Anterior vena cava (tissue), 1 donor: ENCODE measurements around a stretch of chr2.

- PRO-cap, result no peak
Observed at GRCh38 chr2:172463108-172463599, 35.8 kb downstream of the ITGA6 start.

DNA sequence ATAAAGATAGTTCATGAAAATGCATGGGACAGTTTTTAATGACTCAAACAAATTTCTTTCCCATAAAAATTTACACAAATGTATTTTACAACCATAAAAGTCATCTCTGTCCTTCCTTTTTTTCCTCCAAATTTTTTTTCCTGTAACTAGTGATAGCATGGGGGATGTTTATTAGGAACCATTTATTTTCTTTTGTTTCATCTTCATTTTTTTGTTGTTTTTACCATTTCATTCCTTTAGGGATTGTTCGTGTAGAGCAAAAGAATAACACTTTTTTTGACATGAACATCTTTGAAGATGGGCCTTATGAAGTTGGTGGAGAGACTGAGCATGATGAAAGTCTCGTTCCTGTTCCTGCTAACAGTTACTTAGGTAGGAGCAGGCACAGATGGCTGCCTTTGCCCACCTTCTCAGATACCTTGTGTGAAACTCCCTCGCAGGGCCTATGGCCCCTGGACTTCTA is 43.4 kb downstream of the ITGA6 start:
- PRO-cap, result no peak

DNA sequence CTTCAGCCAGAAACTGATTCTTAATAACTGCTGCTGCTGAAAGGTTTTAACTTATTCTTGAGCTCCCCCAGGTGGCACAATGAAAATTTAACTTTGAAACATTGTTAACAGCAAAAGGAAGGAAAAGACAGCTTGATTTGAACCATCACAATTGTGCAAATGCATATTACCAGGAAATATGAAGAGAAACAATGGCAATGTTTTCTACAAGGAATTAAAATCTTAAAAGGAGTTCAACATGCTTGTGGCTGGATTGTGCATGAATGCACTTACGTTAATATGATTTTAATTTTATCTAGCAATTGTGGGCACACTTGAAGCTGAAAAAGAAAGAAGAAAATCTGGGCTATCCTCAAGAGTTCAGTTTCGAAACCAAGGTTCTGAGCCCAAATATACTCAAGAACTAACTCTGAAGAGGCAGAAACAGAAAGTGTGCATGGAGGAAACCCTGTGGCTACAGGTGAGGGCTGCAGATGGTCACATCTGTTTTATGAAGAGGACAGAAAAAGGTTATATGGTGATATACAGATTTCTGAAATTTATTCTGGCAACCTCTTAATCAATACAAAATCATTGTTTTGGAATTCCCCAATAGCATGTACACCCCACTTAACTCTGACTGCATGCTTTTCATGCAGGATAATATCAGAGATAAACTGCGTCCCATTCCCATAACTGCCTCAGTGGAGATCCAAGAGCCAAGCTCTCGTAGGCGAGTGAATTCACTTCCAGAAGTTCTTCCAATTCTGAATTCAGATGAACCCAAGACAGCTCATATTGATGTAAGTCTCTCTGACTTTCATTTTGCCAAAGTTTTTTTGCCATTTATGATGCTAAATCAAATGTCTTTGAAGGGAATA is 57.3 kb downstream of the ITGA6 start:
- PRO-cap, result no peak

DNA sequence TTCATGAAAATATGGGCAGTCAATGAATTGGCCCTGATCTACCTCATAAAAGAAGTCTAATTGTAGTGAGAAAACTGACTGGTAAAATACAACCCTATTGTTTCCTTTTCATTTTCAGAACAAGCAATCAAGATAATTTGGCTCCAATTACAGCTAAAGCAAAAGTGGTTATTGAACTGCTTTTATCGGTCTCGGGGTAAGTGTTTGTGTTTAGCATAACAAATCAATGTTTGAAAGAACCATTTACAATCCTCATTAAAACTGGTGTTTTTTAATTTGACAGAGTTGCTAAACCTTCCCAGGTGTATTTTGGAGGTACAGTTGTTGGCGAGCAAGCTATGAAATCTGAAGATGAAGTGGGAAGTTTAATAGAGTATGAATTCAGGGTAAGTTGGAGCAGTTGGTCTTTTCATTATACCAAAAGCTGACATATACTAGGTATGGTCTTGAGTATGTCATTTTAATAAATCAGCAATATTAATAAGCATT is 60.5 kb downstream of the ITGA6 start:
- PRO-cap, result no peak

GRCh38 chr2:172556839-172557234 is 947 bp downstream of the PDK1 start:
- PRO-cap, result no peak

- PRO-cap, result no peak
Observed at GRCh38 chr2:172614168-172614730, 58.4 kb downstream of the PDK1 start.

- PRO-cap, result no peak
Observed at GRCh38 chr2:172927490-172928531, 147.8 kb upstream of the MAP3K20 start.

- PRO-cap, result no peak
Observed at GRCh38 chr2:172932944-172933381, 142.7 kb upstream of the MAP3K20 start.

GRCh38 chr2:172967967-172968628 is 107.5 kb upstream of the MAP3K20 start:
- PRO-cap, result no peak

- PRO-cap, result no peak
Observed at GRCh38 chr2:173001850-173002515, 73.7 kb upstream of the MAP3K20 start.

DNA sequence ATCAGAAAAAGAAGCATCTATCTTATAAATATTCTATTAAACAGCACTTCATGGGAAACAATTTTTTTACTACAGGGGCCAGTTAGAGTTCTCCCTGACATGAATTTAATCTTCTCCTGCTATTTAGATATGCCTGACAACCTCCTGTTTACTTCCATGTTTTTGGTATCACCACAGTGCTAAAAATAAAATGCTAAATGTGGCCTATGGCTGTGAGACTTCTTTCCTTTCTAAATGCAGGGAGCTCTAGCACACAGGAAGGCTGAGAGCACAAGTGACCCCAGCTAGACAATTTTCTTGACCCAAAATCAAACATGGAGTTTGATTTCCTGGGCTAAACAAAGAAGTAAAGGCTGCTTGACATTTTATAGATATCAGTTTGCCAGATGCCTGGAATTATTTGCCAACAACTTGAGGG is 47.9 kb upstream of the MAP3K20 start:
- PRO-cap, result unidirectional peak, plus-strand start at position 233 of the sequence

GRCh38 chr2:173044018-173044535 is 31.6 kb upstream of the MAP3K20 start:
- PRO-cap, result no peak

DNA sequence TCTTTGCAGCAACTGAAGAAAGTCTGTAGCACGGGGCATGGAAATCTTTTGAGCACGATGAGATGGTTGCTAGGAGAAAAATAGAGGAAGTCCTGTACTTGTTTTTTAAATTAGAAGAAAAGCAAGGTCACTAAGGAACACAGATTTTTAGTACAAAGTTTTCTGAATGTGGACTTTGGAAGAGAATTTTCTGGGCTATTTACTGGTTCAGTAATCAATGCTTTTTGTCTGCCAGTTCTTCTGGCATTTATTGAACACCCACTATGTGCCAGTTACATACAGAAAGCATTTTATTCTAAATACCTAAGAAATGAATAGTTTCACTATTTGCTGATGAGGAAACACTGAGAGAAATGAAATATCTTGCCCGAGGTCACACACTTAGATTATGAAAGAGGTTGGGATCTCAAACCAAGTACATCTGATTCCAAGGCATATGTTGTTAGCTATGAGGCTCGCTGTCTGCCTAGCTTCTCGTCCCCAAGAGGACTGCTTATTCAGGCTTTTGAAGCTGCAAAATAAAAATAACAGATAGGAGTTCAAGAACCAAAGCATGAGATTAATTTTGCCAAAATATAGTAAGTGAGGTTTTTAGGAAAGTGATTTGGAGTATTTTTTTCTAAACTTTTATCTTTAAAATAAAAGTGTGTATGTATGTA is 15.5 kb upstream of the MAP3K20 start:
- PRO-cap, result no peak

GRCh38 chr2:173076971-173077503 is 1.4 kb downstream of the MAP3K20 start:
- PRO-cap, result unidirectional peak, minus-strand start at chr2:173077236

DNA sequence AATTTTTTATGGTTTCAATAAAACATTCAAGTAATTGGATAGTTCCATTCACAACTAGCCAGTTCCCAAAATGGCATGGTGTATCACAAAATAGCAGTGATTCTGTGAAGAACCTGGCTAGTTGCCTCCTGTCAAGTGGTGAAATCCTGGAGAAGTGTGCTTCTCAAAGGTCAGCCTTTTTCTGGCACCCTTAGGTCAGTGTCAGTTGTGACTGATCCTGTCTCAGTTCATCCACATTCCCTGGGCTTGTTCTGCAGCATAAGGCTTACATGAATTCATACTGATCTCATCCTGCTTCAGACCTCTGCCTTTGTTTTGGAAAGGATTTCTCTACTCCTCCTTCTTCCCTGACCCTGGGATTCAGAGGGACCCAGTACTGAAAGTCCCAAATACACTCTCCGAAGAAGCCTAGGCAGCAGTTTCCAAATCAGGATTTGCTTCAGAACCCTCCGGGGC is 10.9 kb downstream of the MAP3K20 start:
- PRO-cap, result no peak

DNA sequence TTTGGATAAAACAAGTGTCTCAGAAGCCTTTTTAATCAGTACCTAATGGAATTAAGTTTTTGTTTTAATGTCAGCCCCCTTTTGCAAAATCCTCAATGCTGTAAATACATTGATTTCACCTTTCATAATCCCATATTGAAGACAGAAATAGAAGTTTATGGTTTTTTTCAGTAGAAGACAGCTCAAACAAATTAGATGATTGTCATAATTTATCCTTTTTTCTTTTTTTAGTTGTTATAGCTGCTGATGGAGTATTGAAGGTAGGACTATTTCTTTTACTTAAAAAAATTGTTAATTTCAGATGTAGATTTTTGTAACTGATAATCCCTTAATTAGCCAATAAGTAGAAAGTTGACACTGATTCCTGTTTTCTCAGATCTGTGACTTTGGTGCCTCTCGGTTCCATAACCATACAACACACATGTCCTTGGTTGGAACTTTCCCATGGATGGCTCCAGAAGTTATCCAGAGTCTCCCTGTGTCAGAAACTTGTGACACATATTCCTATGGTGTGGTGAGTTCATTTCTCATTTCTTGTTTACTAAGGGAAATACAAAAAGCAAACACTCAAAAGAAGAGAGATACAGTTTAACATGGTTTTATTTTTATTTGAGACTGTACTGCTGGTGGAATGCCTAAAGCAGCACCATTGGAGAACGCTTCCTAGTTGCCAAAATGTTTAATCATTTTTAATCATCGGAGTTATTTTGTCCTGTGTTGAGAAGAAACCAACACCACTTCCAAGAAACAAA is 115.2 kb downstream of the MAP3K20 start:
- PRO-cap, result no peak

GRCh38 chr2:173449139-173449388 is 94.4 kb downstream of the CDCA7 start:
- PRO-cap, result unidirectional peak, minus-strand start at chr2:173449262

DNA sequence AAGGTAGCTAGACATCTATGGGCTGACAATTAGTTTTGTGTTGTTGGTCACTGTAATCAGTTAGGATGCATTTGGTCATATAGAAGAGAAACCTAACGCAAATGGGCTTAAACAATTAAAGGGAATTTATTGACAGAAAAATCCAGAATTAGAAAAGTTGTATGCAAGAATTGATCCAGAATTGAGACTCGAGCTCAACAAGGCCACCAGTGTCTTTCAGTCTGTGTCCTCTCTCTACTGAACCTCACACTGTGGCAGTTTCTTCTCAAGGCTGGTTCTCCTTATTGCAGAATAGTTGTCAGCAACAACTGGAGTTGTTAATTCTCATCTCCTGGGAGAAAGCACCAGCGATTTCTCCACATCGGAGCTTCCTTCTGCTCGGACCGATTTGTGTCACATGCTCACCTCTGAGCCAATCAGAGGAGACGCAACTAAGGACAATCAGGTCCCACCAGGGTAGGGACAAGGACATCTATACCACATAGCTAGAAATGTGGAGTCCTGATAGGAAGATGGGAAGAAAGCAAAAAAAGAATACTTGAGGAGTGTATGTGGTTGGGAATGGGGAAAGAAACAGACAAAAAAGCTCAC is 169.5 kb downstream of the CDCA7 start:
- PRO-cap, result no peak

DNA sequence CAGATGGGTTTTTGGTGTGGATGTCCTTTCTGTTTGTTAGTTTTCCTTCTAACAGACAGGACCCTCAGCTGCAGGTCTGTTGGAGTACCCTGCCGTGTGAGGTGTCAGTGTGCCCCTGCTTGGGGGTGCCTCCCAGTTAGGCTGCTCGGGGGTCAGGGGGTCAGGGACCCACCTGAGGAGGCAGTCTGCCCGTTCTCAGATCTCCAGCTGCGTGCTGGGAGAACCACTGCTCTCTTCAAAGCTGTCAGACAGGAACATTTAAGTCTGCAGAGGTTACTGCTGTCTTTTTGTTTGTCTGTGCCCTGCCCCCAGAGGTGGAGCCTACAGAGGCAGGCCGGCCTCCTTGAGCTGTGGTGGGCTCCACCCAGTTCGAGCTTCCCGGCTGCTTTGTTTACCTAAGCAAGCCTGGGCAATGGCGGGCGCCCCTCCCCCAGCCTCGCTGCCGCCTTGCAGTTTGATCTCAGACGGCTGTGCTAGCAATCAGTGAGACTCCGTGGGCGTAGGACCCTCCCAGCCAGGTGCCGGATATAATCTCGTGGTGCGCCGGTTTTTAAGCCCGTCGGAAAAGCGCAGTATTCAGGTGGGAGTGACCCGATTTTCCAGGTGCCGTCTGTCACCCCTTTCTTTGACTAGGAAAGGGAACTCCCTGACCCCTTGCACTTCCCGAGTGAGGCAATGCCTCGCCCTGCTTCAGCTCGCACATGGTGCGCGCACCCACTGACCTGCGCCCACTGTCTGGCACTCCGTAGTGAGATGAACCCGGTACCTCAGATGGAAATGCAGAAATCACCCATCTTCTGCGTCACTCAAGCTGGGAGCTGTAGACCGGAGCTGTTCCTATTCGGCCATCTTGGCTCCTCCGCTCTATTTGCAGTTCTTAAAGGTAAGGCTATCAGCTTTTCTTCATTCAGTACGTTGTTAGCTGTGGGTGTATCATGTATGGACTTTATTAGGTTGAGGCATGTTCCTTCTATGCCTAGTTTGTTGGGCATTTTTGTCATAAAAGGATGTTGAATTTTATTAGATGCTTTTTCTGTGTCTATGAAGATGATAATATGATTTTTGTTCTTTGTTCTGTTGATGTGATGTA is 178.1 kb downstream of the CDCA7 start:
- PRO-cap, result no peak

- PRO-cap, result no peak
Observed at GRCh38 chr2:173794128-173794468, 171.1 kb downstream of the SP3 start.